Cerebellum (tissue), 5 donors: ENCODE measurements around the genes ZC3HAV1 and UBN2.

GRCh38 chr7:137820517-137821182 is 26.1 kb downstream of the DGKI start:
- PRO-cap, 3 experiments = no peak in any of the 3 experiments
- RAMPAGE, long total RNA = no peak

- PRO-cap, 3 experiments = no peak in any of the 3 experiments
- RAMPAGE, long total RNA = no peak
Measured at GRCh38 chr7:137876336-137877271, 29.8 kb upstream of the DGKI start.

DNA sequence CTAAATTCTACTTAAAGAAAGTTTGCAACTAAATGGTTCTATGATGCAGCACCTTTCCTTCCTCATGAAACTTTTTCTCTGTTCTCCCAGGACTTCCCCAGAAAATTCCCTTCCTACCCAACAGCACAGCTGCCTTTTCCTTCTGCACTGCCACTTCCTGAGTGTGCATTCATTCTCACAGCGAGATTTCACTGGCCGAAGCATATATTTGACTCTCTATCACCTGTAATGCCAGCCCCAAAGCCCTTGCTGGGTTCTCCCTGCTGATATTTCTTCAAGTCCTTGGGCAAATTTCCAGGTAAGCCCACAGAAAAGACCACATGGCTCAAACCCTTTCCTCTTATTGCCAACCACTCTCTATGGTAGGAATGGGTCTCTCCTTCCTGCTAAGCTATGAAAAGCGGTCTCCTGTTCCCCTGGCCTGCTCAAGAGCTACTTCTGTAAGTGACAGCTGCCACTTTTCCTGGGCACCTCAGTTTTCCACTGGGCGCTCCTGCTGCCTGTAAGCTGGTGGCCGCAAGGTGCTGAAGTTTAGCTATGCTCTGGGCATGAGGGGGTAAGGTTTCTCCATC is 41.6 kb upstream of the DGKI start:
- PRO-cap, 3 experiments = no peak in any of the 3 experiments
- RAMPAGE, long total RNA = no peak

DNA sequence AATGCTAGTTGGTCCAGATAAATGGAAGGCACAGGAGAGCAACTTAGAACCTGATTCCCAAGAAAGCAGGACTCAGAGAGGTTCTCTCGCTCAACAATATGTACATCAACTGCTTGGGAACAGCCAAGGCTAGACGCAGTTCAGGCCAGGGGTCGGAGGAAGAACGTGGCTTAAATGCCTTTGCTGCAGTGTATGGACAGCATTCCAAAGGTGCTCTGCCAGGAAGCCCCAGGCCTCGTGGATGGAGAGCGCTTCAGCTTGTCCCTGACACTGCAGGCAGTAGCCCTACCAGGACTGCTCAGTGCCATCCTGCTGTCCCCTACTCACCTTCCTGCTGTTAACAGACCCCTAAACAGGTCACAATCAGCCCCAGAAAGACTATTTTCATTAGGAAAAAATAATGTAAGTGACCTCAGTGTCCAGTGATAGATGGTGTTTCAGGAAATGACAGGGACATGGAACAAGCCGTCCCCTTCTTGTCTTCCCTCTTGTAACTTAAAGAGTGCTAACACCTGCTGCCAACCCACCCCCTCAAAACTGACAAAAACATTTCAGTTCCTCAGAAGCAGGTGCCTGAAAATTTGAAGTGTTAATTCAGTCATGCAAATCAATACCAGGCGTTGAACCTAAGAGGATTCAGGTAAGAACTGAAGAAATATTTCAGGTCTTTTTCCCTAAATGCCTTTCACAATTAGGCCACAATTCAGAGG is 16.5 kb downstream of the CREB3L2 start:
- PRO-cap, 3 experiments = no peak in any of the 3 experiments
- RAMPAGE, long total RNA = no peak

GRCh38 chr7:137987765-137988273 is 14.1 kb downstream of the CREB3L2 start:
- PRO-cap, 3 experiments = no peak in any of the 3 experiments
- RAMPAGE, long total RNA = no peak

GRCh38 chr7:137999838-138000751 is 1.8 kb downstream of the CREB3L2 start:
- PRO-cap, 3 experiments = peak in 2 of 3 experiments; most common plus-strand start chr7:138000620 (in 1); most common minus-strand start chr7:138000536 (in 1)
- RAMPAGE, long total RNA = no peak

GRCh38 chr7:138459533-138460009 is 488 bp upstream of the TRIM24 start:
- PRO-cap, 3 experiments = peak in 1 of 3 experiments; most common minus-strand start chr7:138459935 (in 1)
- RAMPAGE, long total RNA = no peak

- PRO-cap, 3 experiments = no peak in any of the 3 experiments
- RAMPAGE, long total RNA = no peak
Measured at GRCh38 chr7:138556323-138557165, 96.5 kb downstream of the TRIM24 start.

- PRO-cap, 3 experiments = no peak in any of the 3 experiments
- RAMPAGE, long total RNA = no peak
Measured at GRCh38 chr7:138864832-138865245, 66.8 kb upstream of the ATP6V0A4 start.

- PRO-cap, 3 experiments = no peak in any of the 3 experiments
- RAMPAGE, long total RNA = no peak
Measured at GRCh38 chr7:138979438-138980435, 1.5 kb downstream of the KIAA1549 start.

DNA sequence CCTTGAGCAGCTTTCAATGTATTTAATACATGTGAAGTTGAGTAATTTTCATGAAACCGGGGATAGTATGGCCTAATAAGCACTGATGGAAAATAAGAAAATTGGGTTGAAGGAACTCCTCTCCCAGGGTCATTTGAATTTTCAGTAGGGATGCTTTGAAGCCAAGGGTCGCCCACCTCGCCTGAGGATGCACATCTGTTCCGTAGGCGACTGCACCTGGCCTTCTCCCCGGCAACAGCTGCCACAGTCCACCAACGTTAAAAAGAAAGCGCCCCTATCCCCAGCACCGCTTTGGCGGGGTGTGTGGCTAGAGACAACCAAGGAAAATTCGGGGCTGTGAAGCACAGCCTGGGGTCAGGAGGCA is 1.1 kb downstream of the ZC3HAV1L start:
- PRO-cap, 3 experiments = no peak in any of the 3 experiments
- RAMPAGE, long total RNA = no peak

DNA sequence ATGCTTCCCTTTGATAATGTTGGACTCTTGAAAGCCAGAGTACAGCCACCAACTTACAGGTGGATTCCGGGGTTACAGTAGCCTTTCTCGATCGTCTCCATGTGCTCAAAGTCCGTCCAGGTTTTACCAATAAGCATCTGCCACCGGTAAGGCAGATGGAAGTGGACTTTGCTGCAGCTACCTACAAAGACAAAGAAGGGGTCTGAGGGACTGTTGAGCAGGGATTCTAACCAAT is 33.4 kb downstream of the ZC3HAV1 start:
- PRO-cap, 3 experiments = no peak in any of the 3 experiments
- RAMPAGE, long total RNA = no peak

- PRO-cap, 3 experiments = no peak in any of the 3 experiments
- RAMPAGE, long total RNA = no peak
Measured at GRCh38 chr7:139076910-139077232, 32.6 kb downstream of the ZC3HAV1 start.

DNA sequence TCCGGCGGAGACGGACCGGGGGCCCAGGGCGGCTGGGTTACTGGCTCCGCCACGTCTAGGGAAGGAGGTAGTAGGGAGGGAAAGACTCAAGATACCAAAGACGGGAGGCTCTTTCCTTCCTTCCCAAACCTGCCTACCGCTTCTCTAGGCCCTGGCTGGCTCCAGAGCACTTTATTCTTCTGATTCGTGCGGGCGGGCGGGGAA is 1.1 kb downstream of the ZC3HAV1 start:
- PRO-cap, 3 experiments = no peak in any of the 3 experiments
- RAMPAGE, long total RNA = no peak

- PRO-cap, 3 experiments = peak in 2 of 3 experiments; most common plus-strand start chr7:139109492 (in 1); most common minus-strand start chr7:139109371 (in 1)
- RAMPAGE, long total RNA = no peak
Measured at GRCh38 chr7:139109165-139110136, at the start of gene ZC3HAV1. ZC3HAV1 (minus strand) TSS chr7:139109720.

DNA sequence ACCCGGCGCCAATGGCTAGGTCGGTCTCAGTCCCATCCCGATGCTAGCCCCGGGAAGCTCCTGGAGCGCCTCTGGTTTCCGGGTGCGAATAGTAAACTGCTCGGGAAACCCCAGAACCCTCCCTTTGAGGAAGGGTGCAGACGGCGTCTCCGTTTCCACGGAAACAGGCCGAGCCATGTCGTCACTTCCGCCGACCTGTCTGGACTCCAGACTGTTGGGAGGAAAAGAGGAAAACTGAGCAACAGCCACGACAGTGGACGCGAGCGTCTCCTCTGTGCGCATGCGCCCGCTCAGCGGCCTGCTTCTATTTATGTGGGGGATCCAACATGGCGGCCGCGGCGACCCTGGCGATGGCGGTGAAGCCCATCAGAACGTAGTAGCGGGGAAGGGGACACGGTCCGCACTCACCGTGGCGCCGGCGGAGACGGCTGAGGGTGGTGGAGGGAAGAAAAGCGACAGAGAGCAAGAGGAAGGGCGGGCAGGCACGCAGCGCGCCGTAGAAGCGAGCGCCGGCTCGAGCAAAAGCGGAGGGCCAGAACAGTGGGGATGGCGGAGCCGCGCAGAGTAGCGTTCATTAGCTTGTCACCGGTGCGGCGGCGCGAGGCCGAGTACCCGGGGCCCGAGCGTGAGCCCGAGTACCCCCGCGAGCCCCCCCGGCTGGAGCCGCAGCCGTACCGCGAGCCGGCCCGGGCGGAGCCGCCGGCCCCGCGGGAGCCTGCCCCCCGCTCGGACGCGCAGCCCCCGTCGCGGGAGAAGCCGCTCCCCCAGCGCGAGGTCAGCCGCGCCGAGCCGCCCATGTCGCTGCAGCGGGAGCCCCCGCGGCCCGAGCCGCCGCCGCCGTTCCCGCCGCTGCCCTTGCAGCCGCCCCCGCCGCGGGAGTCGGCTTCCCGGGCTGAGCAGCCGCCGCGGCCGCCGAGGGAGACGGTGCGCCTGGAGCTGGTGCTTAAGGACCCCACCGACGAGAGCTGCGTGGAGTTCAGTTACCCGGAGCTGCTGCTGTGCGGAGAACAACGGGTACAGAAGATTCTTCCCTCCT is at the start of gene UBN2:
Gene UBN2, plus strand, starts transcription at position 299 of the 1,036 bp plus-strand sequence.
- PRO-cap, 3 experiments = peak in 3 of 3 experiments; most common plus-strand start position 311 of the sequence (in 2); most common minus-strand start position 71 of the sequence (in 1)
- RAMPAGE, long total RNA = no peak

GRCh38 chr7:139342761-139342996 is 1.5 kb downstream of the FMC1 start:
- PRO-cap, 3 experiments = no peak in any of the 3 experiments
- RAMPAGE, long total RNA = no peak

- PRO-cap, 3 experiments = no peak in any of the 3 experiments
- RAMPAGE, long total RNA = no peak
Measured at GRCh38 chr7:139422075-139423313, 61.0 kb downstream of the KLRG2 start.

- PRO-cap, 3 experiments = no peak in any of the 3 experiments
- RAMPAGE, long total RNA = no peak
Measured at GRCh38 chr7:139483219-139483468, 329 bp downstream of the KLRG2 start.

DNA sequence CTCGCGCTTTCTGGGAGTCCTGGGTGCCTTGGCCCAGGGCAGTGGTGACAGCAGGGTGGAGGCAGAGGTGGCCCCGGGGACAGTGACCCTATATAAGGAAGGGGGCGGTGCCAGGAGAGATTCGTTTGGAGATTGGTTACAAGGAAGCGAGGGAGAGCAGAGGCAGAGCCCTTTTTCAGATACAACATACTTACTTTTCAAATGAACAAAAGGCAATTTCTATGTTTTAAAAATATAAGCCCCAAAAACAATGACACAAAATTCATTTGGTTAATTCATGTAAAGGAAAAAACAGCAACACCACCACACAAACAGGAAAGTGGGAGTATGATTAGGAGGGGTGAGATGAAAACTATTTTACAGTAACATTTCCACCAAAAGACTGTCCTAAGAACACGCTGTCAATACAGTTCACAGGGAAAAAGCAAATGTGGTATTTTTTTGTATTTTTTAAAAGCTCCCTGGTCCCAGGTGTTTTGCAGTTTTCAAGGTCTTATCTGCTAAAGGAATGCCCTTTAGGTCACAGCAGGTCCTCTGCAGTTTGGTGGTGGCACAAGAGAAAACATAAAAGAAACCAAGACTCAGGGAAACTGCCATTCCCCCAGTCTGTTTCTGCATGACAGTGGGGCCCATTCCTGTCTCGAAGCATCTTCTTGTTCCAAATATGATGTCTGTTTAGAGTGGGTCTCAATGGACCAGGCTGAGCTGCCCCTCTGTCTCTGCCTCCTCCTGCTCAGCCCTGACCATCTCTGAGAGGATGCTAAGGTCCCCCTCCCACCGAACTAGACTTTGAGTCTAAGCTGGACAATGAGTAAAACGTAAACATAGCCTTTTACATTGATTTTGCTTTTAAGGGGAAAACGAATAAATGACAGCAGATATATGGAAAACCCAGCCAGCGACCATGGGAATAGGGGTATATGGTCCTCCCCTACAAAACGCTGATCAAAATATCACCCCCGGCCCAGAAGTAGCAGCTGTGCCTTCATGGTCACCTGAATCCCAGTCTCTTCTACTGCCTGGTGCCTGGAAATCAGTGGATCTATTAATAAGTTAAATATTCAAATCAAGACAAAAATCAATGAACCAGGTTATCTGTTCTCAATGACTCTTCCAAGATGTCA is 40.2 kb downstream of the CLEC2L start:
- PRO-cap, 3 experiments = no peak in any of the 3 experiments
- RAMPAGE, long total RNA = no peak